ENCODE data around the gene VSTM2L.

DNA sequence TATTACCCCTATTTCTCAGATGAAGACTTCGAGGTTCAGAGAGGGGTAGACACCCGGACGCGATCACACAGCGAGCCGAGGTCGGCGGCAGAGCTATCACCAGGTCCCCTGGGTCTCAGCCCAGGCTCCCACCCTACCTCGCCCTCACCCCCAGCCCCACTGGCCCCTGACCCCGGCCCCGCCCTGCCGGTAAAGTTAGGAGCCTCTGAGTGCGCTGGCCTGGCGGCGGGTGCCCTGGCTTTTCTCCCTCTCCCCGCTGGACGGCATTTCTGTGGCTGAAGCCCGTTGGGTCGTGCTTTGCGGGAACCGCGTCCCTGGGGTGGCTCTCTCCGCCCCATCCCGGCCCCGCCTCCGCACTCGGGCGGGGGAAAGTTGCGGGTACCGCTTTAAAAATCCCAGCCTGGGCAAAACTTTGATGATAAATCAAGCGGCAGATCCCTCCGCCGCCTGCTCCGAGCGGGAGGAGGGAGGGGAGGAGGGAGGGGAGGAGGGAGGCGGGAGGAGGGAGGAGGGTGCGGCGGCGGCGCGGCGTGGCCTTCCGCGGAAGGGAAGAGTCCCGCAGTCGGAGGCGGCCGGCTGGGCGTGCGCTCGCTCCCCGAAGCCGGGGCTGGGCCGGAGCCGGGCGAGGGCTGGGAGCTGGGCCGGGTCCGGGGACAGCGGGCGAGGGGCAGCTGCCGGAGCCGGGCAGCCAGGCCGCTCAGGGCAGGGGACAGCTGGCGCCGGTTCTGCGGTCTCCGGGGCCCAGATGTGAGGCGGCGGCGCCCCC, at the start of gene VSTM2L:
TSS of gene VSTM2L (plus strand) at position 559 of the 766 bp plus-strand sequence.
- PRO-cap, result unidirectional peak, plus-strand start at position 561 of the sequence

GRCh38 chr20:37985936-37986448, 47.3 kb downstream of the TTI1 start:
- PRO-cap, result unidirectional peak, minus-strand start at chr20:37986220

DNA sequence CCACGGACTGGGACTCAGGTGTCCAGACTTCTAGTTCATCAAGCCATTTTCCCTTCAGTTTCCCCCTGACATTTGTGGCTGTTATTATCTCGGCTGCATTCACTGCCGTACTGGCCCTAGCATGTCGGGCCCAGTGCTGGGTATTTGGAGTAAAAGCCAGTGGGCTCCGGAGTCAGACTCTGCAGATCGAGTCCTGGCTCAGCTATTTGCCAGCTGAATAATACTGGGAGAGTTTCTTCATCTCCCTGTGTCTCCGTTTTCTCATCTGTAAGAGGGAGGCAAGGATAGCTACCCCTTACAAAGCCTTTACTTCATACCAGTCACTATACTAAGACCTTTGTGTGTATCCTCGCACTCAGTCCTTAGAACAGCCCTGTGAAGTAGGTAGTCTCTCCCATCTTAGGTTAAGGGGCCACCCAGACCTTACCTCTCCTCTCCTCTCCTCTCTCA, 776 bp downstream of the RPRD1B start:
- PRO-cap, result no peak

DNA sequence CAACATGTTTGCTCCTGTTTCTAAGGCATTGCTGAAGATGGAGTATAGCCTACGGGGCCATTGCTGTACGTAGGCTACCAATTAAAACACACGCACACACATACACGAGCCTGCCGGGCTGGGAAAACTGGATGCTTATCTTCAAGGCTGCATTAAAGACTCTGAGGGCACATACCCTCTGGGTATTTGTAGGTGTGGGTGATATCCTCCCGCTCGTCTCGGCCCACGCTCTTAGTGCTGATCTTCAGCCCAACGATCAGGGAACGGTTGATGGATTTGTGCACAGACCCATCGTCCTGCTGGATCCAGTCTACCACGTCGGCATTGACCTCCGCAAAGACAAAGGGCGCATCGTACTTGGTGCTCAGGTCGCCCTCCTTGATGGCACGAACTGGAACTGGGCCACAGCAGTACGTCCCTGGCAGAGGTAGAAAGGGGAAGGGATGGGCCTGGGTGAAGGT, 25.8 kb downstream of the TGM2 start:
- PRO-cap, result no peak

DNA sequence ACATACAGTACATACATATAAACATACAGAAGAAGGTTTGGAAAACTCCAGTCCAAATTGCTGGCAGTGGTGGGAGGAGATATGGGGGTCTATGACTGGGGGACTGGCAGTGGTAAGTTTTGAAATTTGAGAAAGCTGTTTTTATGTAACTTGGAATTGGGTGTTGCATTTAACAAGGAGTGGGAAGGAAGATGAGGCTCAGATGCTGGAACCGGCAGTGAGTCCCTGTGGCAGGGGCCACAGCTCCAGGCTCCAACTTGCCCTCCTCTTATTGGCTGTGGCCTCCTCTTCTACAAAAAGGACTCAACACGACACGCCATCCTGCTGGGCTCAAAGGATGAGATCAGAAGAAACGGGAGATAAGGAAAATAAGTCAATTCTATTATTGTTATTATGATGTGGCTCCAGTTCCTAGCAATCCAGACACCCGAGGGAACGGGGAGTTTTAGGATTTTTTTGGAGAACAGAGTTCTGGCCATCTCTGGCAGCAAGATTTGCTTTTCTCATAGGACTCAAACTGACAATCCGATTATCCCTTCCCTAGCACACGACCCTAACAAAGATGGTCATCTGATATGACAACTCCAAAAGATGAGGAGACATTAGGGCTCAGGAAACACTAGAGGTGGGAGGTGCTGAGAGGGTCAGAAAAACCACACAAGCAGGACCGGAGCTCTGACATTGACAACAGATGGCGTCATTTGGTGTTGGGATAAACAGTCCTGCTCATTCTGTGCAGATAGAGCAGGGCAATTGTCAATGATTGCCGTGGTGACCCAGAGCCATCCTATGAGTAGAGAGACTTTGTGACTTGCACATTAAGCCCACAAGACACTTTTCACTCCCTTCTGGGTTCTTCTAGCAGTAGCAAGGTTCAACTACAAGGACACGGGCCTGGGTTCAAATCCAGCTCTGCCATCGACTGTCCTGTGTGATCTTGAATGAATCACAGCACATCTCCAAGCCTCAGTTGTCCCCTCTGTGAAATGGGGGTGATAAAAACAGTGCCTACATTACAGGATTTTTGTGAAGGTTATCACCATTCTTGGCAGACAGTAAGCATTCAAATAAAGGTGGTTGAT, 6.1 kb upstream of the TGM2 start:
- PRO-cap, result no peak

GRCh38 chr20:38190657-38191140, 25.6 kb upstream of the TGM2 start:
- PRO-cap, result no peak

DNA sequence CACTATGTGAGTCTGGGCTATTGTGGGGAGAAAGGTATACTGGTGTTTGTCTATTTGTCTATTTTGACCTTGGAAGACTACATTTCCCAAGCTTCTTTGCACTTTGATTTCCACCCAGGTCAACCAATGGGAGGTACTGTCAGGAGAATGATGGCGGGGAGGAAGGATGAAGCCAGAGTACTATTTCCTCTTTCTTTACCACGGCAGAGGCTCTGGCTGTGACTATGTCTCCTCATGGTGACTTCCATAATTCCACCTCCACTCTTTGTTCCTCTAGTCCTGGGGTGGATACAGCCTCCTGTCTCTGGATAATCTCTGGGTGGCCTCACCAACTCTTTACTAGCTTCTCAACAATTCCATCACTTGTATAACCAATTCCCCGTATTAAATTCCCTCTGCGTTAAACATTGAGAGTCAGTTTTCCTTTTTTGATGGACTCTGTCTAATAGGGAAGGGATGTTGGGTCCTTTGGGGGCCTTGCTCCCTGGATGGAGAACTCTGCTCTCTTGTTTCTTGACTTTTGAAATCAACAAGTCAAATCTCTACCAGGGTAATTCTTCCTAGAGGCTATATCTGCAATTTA, 23.3 kb downstream of the LBP start:
- PRO-cap, result no peak

DNA sequence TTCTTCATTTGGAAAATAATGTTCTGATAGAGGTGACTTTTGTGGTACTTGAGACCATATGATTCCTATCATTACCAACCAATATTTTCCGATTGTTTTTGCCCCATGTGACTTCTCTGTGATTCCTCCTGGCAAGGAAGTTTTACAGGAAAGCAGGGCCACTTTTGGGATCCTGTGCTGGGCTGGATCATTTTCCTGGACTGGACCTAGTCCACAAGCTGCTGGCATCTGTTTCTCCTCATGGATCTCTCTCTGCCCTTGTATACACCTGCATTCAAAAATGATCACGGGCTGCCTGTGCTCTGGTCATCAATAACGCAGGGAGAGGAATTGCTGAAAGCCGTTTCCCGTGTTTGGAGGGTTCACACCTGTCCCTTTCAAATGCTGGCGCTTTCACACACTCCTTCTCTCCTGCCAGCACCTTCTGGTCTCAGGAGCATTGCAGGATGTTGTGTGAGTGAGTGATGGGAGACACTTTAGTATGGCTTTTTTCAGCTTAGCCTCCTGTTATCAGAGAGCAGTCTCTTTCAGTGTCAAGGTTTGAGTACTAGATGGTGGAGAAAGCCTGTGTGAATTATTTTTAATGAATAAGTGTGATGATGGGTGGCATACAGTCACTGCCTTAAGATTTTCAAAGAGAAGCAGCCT, 23.4 kb upstream of the RALGAPB start:
- PRO-cap, result no peak

- PRO-cap, result no peak
Measured at GRCh38 chr20:38550701-38551951, 29.9 kb upstream of the ADIG start.

DNA sequence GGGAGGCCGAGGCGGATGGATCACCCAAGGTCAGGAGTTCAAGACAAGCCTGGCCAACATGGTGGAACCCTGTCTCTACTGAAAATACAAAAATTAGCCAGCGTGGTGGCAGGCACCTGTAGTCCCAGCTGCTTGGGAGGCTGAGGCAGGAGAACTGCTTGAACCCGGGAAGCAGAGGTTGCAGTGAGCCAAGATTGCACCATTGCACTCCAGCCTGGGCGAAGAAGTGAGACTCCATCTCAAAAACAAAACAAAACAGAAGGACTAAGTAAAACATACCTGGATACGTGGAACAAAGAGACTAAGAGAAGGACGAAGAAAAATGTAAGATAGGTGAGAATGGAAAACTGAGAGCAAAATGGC, 21.6 kb upstream of the ADIG start:
- PRO-cap, result no peak

GRCh38 chr20:38673690-38674134, 50.6 kb upstream of the SLC32A1 start:
- PRO-cap, result no peak

- PRO-cap, result no peak
Measured at GRCh38 chr20:38809878-38810670, 4.6 kb downstream of the PPP1R16B start.

DNA sequence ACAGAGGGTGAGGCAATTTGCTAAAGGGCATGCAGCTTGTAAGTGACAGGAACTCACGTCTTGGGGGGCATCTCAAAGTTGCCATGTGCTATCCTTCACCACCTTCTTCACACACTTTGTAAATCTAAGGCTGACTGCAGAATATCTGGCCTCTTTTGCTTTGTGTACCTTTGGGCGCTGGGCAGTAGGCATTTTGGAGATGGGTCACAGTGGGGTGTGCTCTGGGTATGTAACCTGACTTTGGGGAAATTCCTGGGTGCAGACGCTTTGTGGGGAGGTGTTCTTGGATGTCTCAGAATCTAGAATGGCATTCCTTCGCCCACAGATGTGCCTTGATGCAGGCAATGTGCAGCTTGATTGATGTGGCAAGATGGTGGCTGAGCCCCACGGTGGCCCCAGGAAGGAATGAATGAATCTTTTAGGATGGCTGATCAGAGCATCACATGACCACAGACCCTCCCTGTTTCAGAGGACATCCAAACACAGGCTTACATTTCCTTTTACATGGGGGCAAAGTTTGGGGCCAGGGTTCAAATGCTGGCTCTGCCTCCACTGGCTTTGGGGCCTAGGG, 5.4 kb downstream of the PPP1R16B start:
- PRO-cap, result no peak

GRCh38 chr20:38917849-38918547, 8.2 kb upstream of the FAM83D start:
- PRO-cap, result no peak

- PRO-cap, result no peak
Measured at GRCh38 chr20:38970187-38970435, 8.0 kb downstream of the DHX35 start.

- PRO-cap, result no peak
Measured at GRCh38 chr20:39069963-39070238, 107.8 kb downstream of the DHX35 start.

DNA sequence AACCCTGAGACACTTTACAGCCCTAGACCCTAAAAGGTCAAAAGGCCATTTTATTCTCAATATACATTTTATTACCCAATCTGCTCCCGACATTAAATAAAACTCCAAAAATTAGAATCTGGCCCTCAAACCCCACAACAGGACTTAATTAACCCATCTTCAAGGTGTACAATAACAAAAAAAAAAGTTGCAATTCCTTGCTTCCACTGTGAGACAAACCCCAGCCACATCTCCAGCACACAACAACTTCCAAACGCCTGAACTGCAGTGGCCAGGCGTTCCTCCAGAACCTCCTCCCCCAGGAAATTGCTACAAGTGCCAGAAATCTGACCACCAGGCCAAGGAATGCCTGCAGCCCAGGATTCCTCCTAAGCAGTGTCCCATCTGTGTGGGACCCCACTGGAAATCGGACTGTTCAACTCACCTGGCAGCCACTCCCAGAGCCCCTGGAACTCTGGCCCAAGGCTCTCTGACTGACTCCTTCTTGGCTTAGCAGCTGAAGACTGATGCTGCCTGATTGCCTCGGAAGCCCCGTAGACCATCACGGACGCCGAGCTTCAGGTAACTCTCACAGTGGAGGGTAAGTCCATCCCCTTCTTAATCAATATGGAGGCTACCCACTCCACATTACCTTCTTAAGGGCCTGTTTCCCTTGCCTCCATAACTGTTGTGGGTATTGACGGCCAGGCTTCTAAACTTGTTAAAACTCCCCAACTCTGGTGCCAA, 417.9 kb downstream of the MAFB start:
- PRO-cap, result no peak

GRCh38 chr20:40584334-40584987, 104.6 kb downstream of the MAFB start:
- PRO-cap, result unidirectional peak, plus-strand start at chr20:40584666

- PRO-cap, result no peak
Measured at GRCh38 chr20:40619701-40620102, 69.3 kb downstream of the MAFB start.

DNA sequence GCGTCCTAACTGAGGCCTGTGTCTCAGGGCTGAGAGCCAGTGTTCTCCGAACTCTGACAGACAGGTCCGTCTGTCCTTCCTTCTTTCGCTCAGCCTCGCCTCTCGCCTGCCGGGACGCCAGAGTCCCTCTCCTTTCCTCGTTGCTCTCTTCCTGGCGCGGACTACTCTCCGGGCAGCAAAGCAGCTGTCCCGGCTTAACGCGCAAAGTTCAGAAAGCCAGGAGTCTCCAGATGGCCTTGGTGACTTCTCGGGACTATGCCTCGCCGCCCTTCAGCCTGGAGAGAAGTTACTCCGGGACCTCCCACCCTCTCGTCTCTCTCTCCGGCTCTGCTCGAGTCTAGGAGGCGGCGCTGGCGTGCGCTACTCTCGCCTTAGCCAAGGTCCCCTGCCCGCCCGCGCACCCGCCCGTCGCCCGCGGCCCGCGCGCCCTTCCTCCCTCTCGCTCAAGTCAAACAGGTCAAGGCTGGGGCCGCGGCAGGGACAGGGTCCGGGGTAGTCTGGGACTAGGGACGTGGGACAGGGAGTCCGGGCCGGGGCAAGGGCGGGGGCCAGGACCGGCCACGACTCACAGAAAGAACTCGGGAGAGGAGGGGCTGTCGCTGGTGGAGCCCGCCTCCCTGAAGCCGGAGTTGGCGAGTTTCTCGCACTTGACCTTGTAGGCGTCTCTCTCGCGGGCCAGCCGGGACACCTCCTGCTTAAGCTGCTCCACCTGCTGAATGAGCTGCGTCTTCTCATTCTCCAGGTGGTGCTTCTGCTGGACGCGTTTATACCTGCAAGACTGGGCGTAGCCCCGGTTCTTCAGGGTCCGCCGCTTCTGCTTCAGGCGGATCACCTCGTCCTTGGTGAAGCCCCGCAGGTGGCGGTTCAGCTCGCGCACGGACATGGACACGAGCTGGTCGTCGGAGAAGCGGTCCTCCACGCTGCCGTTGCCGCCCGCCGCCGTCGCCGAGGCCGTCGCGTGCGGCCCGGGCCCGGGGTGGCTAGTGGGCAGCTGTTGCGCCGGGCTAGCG, 1.4 kb downstream of the MAFB start:
- PRO-cap, result bidirectional peak, plus-strand start at position 284 of the sequence, minus-strand start at position 329 of the sequence; bidirectional peak, plus-strand start at position 534 of the sequence, minus-strand start at position 569 of the sequence